Camera-type eye (tissue), 1 donor: ENCODE measurements around a stretch of chrX.

DNA sequence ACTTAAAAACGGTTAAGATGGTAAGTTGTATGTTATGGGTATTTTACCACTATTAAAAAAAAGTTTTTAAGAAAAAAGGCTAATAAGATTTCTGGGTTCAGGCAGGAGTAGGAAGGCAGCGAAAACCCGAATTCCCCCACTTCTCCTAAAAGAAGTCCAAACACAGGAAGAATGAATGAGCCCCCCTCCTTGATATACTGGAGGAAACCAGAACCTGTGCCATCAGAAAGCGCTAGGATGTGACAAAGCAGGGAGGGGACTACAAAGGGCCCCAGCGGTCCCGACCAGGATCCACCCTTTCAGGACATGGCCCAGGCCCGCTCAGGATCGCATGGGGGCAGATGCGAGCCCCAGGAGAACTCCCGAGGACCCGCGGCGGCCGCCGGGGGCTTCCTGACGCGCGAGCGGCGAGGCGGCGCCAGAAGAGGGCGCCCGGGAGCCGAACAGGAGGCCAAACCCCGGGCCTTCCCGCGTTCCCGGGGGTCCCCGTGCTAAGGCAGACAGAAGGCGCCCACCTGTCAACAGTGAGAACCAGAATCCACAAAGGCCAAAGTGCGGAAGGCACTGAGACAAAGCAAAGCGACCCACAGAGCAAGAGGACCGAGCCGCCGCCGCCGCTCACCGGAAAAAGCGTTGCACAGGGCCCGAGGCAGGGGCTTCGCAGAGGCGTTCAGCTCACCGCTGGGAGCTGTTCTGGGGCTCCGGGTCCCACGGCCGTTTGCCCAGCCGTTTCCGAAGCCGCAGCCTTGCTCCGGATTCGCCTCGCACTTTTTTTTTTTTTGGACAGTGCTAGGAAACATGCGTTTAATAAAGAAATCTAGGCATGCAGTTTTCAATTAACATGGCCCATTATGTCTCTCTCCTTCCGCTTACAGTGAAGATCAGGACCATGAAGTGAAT is 7.4 kb upstream of the OPN1LW start:
- RAMPAGE, long total RNA = no peak

GRCh38 chrX:154326914-154327960 is 31.6 kb downstream of the TKTL1 start:
- RAMPAGE, long total RNA = no peak

DNA sequence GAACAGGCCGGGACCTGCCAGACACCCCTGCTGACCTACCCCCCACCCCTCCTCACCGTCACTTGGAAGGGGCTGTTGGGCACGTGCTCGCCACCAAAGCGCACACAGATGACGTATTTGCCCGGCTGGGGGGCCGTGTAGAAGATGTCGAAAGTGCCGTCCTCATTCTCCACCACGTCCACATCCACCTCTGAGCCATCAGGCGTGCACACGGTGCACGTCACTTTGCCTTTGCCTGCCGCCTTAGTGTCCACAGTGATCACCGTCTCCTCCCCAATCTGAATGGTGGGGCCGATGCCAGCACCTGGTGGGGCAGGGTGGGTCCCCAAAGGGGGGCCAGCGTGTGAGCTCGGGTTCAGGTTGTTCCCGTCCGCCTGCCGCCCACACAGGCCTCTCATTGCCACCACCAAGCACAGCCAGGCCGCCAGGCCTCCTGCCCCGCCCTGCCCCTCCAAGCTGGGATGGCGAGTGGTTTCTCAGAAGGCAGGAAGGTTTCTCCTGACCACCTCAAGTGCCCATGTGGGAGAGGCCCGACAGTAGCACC is 19.6 kb downstream of the FLNA start:
- RAMPAGE, long total RNA = no peak

DNA sequence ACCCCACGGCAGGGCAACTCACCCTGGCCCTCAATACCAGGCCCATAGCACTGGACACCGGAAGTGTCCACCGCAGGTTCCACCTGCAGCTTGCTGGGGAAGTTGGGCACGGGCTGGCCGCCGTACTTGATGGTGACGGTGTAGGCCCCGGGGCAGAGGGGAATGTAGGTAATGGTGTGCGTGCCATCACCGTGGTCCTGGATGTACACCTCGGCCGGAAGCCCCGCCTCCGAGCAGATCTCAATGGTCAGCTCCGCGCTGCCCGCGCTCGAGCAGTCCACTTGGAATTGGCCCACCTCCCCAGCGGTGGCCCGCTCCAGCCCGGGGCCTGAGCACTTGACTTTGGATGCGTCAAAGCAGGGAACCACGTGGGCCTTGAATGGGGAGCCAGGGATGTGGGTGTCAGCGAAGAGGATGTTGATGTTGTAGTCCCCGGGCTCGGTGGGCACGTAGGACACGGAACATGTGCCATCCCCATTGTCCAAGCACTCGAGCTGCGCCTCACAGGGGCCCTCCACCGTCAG is 14.4 kb downstream of the FLNA start:
- RAMPAGE, long total RNA = no peak

- RAMPAGE, long total RNA = no peak
Measured at GRCh38 chrX:154370248-154370522, 4.2 kb downstream of the FLNA start.

GRCh38 chrX:154382551-154383493 is 3.7 kb downstream of the EMD start:
- RAMPAGE, long total RNA = no peak

GRCh38 chrX:154401763-154402767 is 3.9 kb downstream of the RPL10 start:
- RAMPAGE, long total RNA = no peak

GRCh38 chrX:154542778-154543801 is 3.6 kb downstream of the G6PD start:
- RAMPAGE, long total RNA = no peak

DNA sequence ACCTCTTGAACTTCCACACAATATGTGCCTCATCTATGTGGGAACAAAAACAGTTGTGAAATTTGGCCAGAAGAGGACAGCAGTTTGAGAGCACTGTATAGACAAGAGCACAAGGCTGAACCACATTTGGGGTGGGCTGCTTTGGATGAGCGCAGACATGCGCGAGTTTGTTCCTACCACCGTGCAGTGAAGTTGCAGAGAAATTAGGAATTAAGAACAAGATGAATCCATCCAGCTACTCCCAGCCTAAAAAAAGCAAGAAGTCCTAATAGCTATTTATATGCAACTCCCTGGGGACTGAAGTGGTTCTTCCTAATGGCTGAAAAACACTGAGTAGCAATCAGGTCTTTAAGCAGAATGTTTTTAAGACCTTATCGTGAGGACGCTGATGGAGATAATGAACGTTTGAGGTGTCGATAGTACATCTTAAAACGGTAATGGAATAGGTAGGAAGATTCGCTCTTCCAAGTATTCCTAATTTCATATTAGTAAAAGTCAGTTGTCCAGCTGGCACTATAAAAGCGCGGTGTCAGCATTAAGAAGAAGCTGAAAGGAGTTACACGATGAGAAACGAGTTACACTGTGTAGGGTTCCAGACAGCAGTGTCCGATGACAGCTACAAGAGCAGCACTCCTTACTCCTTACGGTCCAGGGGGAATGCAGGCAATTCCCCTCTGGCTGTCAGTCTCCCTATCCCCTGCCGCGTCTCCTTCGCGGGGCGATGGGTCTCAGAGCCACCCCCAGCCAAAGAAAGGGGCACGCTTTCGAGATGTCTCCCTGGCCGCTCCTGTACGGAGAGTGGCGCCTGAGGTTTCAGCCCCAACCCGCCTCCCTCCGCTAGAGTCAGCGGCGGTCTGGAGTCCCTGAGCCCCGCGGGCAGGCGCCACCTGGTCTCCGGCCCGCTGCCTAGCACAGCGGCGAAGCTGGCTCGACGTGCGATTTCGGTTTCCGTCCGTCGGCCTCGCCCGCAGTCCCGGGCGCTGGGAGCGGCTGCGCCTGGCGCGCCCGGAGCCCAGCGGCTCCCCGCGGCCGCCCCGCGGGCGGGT is 691 bp downstream of the GAB3 start:
- RAMPAGE, long total RNA = no peak

DNA sequence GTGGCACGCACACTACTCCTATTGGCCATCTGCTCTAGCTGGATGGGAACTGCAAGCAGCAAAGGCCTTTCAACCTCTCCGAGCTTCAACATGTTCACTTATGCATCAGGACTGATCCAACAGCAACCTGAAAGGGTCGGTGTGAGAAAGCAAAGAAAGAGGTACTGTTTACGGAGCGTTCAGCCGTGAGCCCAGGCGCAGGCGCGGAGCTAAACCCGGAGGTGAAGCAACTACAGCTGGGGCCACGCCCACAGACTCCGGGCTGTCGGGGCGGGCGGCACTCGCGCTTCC is 324 bp upstream of the DKC1 start:
- RAMPAGE, long total RNA = no peak

GRCh38 chrX:154766170-154766881 is 3.7 kb downstream of the DKC1 start:
- RAMPAGE, long total RNA = no peak

DNA sequence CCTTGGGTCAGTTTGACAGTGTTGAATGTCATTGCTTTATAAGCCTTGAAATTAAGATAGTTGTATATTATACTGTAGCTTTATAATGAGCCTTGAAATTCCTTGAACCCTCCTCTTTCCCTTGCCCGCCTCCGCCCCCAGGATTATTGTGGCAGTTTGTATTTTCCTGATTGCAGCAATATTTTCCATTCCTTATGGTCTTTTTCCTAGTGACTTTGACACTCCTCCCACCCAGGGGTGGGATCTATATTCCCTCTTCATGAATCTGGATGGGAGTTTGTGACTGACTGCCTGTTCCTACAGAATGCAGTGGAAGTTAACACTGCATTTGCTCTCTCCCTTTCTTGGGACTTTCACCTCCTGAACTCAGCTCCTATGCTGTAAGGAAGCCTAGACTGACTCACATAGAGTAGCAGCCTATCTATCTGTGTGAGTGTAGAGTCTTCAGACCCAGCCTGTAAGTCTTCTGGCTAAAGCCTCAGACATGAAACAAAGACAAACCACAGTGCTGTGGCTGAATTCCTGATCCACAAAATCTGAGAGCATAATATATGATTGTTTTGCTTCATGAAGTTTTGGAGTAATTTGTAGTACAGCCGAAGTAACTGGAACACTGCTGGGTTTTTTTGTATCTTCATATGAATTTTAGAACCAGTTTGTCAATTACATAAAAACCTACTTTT is 2.3 kb downstream of the FUNDC2 start:
- RAMPAGE, long total RNA = no peak

GRCh38 chrX:155052492-155052836 is 18.5 kb downstream of the CMC4 start:
- RAMPAGE, long total RNA = no peak

DNA sequence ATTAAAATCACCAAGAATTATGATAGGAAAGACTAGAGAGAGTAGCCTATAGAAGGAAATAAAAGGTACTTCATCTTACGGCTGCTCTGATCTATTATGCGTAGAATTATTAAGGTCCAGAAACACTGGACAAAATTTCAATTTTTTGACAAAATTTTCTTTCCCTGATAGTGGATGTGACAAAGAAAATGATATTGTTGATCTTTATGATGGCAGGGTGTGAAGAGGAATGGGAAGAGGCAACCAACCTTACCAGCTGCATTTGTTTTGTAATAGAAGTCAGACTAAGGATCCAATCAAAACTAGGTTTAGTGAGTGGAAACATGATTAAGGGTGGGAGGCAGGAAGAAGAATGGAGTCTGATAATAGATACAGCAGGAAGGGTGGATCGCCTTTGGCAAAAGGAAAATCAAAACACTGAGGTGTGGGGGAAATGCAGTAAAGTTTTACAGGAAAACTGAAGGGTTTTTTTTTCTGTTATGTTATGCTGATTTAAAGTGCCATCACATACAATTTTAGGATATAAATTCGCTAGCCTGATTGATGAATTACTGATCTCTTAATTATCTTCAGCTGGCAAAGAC is 3.5 kb downstream of the CLIC2 start:
- RAMPAGE, long total RNA = no peak